NALM6 (cell line): ENCODE measurements around a stretch of chr7.

GRCh38 chr7:157853763-157854049 is 516.9 kb downstream of the DNAJB6 start:
- PRO-cap: no peak

DNA sequence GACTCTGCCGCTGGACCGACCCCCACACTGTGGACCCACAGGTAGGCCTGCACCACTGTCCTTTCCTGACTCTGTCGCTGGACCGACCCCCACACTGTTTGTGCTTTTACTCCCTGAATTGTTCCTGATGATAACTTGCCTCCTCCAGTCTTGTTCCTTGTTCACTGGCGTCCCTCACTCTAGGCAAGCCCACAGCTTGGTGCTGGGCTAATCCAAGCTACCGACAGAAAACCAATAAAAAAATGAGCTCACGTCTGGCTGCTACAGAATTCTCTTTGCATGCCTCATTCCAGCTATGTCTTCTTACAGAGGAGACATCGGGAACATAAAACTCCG is 494.3 kb downstream of the PTPRN2 start:
- PRO-cap: no peak

DNA sequence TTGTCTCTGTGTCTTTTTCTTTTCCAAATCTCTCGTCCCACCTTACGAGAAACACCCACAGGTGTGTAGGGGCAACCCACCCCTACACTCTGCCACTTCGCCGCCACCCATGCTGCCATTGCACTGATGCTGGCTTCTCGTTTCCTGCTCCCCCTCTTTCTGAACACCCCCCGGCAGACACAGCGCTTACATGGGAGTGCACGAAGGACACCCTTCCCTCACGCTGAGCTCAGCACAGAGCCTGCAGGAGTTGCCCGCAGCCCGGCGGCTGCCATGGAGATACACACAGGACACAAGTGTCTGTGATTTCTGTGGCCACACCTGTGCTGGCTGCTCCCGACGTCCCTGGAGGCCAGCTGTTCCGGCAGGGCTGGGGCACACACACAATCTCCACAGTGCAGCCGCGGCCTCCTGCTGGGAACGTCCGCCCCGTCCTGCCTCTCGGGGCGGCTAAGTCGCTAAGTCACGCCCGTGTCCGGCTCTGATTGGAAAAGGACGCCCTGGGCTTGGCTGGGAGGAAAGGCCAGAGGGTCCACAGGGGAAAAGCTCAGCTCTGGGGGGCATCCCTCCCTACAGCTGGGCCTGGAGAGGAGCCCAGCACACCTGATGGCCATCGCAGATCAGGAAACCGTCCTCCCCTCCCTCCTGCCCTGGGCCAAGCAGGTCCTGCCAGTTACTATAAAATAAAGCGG is 349.8 kb downstream of the PTPRN2 start:
- PRO-cap: no peak

DNA sequence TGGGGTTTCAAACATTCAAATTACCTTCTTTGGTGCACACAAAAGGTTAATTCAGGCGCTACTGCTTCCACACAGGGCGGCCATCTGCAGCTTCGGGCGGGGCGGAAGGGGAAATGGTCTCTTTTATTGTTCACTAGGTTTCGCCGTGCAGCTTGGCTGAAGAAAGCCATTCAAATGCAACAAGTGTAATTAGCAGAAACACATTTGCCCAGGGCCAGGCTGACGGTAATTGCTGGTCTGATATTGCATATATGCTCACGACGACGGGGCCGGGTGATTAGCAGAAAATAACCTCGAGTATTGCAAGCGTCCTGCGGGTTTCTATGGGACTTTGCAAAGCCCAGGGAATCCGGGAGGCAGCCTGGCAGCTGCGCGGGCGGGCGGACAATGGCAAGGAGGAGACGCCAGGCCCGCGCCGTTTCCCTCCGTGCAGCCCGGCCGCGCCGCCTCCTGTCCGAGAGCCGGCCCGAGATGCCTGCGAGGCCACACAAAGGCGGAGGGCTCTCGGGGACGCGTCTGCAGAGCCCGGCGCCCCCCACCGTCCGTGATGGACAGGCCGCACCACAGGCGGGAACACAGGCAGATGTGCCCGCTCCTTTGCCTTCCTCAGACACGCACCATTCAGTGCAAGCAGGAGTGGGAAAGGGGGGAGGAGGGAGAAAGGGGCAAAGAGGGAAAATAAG is 269.9 kb downstream of the PTPRN2 start:
- PRO-cap: no peak

GRCh38 chr7:158421116-158421409 is 166.6 kb downstream of the PTPRN2 start:
- PRO-cap: no peak

DNA sequence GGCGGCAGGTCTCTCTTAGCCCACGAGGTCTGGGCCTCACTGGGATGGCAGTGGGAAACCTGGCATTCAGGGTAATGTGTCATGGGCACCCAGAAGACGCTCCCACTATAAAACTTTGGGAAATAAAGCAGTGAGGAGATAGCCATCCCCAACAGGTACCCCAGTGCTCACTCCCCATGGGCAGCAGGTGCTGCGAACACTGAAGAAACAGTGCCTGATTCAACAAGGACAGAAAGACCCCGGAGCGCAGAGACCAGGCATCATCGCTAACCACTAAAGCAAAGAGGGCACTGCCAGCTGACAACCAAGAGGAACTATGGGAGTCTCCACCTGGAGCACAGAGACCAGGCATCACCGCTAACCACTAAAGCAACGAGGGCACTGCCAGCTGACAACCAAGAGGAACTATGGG is 14.5 kb upstream of the PTPRN2 start:
- PRO-cap: no peak

DNA sequence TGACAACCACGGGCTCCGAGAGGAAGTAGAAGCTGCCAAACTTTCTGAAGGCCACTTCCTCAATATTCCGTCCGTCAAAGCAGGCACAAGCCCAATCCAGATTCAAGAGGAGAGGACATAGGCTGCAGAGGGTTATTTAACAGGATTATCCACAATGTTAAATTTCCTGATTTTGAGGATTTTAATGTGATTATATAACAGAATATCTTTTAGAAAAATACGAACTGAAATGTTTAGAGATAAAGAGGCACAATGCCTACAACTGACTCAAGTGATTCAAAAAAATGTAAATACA is 8.4 kb downstream of the NCAPG2 start:
- PRO-cap: no peak

DNA sequence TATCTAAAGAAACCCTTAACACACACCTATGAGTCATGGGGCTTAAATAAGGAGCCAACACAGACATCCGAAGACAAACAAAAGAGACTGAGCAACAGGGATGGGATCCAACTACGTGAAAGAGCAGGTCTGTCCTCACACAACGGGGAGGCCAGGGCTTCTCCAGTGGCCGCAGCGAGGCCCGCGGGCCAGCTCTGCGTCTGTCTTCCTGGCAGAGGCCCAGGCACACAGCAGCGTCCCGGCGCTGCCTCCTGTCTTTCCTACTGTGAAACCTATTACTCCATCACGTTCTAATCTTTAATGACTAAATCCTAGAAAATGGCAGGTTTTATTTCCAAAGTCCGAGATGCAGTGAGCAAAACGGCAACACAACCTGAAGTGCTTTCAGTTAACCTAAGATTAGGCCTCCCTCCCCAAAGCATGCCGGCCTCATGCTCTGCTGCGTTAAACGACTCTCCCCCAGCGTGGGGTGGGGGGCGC is 36.4 kb upstream of the NCAPG2 start:
- PRO-cap: no peak

GRCh38 chr7:158762935-158763244 is 58.3 kb upstream of the NCAPG2 start:
- PRO-cap: no peak

DNA sequence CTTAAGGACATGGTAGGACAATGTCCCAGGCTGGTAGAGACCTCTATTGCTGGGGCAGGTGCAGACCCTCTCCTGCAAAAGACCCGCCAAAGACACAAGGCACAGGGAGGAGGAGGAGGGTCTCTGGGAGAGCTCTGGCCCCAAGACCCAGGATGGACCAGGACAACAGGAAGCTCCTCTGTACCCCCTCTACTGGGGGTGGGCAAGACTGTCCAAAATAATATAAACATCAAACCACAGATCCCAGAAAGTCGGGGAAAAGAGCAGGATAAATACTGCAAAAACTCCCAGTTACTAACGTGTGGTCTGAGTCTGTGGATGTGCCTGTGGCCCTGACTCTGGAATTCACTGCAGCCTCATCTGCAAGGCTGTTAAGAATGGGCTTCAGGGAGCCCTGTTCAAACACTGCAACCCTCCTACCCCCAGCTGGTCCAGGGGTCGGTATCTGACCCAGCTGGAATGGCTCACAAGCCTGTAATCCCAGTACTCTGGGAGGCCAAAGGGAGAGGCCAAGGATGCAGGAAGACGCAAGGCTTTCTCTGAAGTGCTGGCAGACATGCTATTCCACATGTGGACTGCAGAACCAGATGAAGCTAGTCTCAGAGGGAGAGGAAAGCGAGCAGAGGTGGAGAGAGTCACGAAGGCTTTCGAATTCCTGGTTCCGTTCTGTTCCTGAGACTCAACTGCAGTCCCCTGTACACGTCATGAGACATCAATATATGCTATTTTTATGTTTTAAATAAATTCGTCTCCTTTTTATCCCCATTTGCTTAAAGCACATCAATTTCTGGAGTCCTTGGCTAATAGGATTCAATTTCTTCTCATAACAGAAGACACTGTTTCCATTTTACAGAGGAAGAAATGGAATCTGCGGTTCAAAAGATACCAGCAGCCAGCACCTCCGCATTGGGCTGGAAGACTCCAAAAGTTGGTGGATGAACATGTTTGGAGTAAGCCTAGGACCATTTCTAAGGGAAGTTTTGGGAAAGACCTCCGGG is 45.1 kb downstream of the ESYT2 start:
- PRO-cap: no peak

GRCh38 chr7:158796548-158797188 is 32.6 kb downstream of the ESYT2 start:
- PRO-cap: no peak

GRCh38 chr7:158811173-158812158 is 17.8 kb downstream of the ESYT2 start:
- PRO-cap: no peak

- PRO-cap: no peak
Observed at GRCh38 chr7:158824037-158824520, 5.2 kb downstream of the ESYT2 start.

DNA sequence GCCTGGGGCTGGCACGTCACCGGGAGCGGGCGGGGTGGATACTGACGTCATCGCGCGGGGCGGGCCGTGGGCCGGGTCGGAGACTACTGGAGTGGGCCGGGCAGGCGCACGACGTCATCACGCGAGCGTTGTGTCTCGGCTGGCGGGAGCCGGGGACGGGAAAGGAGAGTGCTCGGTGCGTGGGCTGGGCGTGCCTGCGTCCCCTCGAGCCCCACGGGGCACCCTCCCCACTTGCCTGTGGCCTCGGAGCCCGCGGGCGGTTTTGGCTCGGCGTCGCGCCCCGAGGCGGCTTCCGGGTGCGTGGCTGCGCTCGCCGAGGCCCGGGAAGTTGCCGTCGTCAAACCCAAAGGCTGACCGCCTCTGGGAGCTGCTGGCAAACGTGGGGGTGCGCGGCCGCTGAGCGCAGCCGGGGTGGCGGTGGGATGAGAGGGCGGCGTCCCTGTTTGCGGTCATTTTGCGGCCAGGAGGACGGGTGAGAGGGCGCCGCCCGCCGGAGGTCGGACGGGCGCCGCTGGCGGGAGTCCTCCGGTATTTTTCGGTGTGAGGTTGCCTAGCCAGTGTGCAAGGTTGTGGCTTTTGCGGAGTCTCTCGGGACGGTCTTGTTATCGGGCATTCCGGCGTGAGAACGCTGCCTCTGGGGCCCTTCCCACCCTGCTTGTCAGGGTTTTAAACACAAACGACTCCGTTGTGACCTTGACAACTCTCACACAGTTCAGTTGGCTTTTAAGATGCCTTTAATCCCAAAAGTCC is 452 bp upstream of the ESYT2 start:
- PRO-cap: bidirectional peak, plus-strand start at position 128 of the sequence, minus-strand start outside the sequence; unidirectional peak, minus-strand start at position 542 of the sequence

DNA sequence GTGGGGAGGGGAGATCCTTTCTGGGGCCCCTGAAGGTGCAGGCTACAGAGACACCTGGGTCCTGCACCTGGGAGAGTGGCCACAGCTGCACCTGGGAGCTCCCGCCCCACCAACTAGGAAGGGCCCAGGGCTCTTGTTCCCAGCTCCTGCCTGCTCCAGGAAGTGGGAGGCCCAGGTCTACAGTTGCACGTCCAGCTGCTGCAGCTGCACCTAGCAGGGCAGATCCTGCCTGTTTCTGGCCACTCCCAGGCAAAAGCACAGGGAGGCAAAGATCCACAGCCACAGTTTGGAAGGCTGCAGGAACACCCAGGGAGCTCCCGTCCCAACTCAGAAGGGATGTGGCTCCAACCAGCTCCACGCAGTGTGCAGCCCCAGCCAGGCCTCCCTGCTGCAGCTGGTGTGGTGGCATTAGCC is 6.2 kb upstream of the DYNC2I1 start:
- PRO-cap: no peak

DNA sequence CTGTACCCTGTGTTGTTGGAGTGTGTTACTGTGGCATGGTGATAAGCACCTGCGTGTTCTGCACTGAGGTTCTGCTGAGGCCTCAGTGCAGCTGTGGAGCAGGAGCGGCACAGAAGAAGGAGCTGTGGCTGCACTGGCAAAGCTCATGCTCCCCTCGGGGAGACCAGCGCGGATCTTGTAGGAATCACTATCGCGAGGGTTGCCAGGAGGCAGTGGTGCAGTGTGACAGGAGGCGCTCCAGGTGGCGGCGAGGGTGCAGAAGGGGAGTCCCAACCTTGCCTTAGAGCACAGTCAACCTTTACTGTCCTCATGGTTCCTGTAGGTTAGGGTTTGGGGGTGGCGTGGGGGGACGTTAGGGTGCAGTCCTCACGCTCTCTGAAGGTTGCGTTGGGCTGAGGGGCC is 11.0 kb downstream of the DYNC2I1 start:
- PRO-cap: no peak

DNA sequence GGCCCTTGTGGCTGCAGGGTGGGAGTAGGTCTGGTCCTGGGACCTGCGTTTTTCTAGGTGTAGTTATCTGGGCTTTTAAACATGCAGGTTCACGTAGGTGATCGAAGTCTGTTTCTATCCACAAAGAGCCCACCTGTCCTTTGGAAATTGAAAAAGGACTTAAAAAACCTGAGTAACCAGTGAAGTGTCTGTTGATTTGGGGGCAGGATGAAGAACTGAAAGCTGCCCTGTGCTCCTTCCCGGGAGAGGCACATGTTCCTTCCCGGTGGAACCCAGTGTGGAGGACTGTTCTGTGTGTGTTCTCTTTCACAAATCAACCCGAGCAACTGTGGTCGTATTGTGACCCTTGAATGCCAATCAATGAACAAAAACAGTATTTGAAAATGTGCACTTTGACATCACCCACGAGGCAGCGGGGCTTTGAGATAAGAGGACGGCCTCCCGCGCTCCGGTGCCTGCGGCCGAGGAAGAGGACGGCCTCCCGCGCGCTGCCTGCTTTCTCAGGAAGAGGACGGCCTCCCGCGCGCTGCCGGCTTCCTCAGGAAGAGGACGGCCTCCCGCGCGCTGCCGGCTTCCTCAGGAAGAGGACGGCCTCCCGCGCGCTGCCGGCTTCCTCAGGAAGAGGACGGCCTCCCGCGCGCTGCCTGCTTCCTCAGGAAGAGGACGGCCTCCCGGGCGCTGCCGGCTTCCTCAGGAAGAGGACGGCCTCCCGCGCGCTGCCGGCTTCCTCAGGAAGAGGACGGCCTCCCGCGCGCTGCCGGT is 139.0 kb downstream of the VIPR2 start:
- PRO-cap: no peak

- PRO-cap: no peak
Observed at GRCh38 chr7:159062462-159062939, 82.2 kb downstream of the VIPR2 start.

DNA sequence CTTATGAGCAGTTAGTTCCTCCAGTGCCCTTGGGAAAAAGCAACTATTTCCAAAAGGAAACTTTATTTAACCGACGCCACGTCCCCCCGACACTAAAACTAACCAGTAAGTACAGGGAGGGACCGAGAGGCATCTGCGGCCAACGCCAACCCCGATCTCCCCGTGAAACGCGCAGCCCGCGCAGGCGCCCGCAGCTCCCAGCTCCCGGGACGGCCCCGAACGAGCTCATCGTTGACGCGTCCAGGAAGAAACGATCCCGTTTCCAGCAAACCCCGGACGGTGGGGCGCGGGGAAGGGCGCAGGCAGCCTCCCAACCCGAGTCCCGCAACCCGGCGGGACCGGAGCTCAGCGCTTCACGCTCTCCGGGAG is 488 bp downstream of the VIPR2 start:
- PRO-cap: no peak